Osteoblast (primary cell): ENCODE measurements around a stretch of chr15.

GRCh38 chr15:69461989-69462672 is 9.5 kb downstream of the RPLP1 start:
- CAGE, long polyA plus RNA = no peak
- RRBS = no CpG with 5 or more reads among the region's 35 CpGs

DNA sequence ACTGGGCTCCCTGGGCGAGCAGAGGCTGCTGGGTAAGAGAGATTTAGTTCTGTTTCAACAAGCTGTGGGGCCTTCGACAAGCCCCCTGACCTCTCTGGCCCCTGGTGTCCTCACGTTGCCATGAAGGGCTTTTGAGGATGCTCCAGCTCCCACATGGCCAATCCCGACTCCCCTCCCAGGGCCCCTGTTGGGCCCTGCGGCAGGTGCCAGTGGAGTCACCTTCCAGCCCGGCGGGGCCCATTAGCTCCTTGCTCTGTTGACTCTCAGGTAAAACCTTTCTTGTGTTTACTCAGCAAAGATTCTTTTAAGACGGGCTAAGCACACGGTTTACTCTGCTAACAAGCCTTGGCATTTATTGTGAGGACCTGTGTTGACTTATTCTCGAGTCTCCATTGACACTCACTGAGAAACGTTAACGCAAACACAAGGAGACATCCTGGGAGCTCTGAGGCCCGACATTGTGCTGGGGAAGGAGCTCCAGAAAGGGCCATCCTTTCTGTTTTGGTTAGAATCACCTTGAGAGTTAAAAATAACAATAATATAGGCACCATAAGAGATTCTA is 15.1 kb downstream of the RPLP1 start:
- CAGE, long polyA plus RNA = no peak
- RRBS = no CpG with 5 or more reads among the region's 13 CpGs

DNA sequence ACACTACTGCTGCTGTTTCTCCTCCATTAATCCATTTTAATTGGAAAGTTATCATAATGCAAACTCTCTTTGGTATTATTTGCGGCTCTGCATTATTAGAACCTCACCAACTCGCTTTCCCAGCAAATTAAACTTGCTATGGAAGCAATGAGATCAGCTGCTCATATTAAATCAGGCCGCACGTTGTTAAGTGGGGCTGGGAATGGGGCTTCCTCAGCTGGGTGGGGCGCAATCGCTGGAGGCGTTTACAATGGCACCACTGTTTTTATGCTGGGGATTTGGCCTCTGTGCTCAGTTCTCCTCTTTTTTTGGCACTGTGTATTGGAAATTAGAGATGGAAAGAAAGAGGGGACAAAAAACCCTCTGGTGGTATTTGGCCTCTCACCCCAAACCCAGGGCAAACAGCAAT is 72.2 kb downstream of the RPLP1 start:
- CAGE, long polyA plus RNA = no peak
- RRBS = no CpG with 5 or more reads among the region's 7 CpGs

DNA sequence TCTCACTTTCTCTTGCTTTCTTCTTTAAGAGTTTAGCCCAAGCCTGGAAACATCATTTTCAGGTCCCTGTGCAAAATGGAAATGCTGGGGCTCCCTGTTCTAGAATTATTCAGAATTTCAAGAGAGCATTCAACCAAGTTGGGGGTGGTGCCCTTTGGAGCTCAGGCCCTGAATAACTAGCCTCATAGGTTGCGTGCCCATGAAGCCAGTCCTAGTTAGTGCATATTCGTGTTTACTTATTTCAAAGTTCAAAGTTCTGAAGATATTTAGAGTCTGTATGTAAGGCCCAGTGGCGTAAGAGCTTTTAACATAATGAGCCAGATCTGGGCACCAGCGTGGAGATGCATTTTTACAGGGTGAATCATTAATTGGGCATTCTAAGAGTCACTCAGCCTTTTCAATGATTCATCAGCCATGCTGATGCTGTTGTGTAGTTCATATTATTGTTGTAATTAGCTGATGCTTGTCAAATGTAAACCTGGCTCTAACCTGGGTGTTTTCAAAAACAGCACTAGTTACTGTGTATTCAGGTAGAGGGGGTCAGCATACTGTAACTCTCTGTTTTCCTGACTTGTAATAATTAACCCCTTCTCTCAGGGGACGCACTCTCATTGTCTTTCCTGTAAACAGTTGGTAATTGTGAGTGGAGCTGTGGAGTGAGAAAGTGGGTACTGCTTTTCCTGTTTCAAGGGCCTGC is 104.8 kb downstream of the RPLP1 start:
- CAGE, long polyA plus RNA = no peak
- RRBS = no CpG with 5 or more reads among the region's 5 CpGs

DNA sequence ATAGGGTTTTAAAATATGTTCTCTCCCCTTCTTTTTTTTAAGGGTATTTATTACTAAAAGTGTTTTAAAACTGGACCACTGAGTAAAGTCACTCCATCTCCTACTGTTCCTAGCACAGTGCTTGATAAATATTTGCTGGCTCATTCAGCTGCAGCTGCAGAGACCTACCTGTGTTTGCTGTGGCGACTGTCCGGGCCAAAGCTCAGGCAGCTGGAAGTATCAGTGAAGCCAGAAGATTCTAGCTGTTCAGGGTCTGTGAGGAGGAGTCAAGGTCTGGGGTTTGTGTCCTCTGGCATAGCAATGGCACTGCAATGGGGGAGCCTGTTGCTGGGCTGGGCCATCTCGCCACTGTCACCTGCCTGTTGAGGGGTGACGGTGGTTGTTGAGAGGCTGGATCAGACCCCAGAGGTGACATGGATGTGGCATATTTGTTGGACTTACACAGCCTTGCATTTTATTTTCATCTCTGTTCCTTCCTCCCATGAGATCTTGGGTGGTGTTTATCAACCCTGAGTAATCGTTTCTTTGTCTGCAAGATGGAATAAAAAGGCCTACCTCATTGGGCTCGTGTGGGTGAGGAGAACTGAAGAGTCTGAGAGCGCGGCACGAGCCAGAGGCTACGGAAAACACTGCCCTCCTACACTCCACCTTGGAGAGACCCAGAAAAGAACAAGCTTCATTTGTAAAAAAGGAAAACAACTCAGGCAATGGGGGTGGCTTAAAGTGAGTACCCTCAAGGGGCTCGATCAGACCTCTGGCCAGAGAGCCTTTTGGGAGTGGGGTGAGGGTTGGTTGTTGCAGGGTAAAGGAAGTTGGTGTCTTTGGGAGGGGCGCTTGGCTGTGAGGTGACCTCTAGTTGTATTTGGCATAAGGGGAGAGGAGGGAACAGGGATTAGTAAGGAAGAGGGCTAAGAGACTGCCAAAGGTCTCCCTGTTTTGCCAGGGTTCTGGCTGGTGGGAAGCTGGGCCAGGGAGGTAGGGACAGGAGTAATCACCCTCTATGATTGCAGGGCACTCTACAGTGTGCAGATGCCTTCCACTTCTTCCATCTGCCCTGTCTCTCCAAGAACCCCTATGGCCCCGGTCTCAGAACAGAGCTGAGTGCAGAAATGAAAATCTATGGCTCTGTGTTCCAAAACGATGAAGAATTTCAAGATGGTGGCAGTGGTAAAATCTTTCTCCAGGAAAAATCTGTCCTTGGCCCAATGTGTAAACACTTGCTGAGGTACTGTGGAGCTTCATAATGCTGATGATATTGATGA is 110.4 kb downstream of the RPLP1 start:
- CAGE, long polyA plus RNA = no peak
- RRBS = no CpG with 5 or more reads among the region's 14 CpGs

GRCh38 chr15:69853527-69853791 is 244.3 kb downstream of the TLE3 start:
- CAGE, long polyA plus RNA = no peak
- RRBS = no CpG with 5 or more reads among the region's 5 CpGs

GRCh38 chr15:70050024-70050449 is 47.7 kb downstream of the TLE3 start:
- CAGE, long polyA plus RNA = no peak
- RRBS = no CpG with 5 or more reads among the region's 11 CpGs

- CAGE, long polyA plus RNA = no peak
- RRBS = no CpG with 5 or more reads among the region's 20 CpGs
Observed at GRCh38 chr15:70058355-70059147, 39.2 kb downstream of the TLE3 start.

DNA sequence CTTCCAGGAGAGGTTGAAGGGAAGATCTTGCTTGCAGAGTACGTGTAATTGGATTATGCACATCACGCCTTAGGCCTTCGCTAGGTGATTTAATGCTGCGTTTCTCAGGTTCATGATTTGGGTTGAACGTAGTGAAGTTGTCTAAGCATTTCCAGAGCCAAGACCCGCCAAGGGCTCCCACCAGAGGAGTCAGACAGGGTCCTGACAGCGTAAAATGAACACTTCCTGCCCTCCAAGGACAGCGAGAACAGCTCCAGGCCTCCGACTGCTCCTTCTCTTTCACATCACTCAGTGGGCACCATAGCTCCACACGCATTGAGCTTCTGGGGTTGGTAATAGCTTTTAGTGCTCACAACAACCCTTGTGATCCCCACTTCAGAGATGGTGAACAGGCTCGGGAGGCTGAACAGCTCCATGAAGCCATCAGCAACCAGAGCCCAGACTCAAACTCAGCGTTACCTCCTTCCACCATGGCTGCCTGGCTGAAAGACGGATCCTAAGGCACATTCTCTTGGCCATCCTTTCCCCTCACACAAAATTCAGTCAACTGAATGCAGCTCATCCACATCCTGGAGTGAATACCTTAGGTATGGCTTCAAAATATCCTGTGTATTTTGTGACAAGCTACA is 27.3 kb downstream of the TLE3 start:
- CAGE, long polyA plus RNA = no peak
- RRBS = no CpG with 5 or more reads among the region's 13 CpGs

DNA sequence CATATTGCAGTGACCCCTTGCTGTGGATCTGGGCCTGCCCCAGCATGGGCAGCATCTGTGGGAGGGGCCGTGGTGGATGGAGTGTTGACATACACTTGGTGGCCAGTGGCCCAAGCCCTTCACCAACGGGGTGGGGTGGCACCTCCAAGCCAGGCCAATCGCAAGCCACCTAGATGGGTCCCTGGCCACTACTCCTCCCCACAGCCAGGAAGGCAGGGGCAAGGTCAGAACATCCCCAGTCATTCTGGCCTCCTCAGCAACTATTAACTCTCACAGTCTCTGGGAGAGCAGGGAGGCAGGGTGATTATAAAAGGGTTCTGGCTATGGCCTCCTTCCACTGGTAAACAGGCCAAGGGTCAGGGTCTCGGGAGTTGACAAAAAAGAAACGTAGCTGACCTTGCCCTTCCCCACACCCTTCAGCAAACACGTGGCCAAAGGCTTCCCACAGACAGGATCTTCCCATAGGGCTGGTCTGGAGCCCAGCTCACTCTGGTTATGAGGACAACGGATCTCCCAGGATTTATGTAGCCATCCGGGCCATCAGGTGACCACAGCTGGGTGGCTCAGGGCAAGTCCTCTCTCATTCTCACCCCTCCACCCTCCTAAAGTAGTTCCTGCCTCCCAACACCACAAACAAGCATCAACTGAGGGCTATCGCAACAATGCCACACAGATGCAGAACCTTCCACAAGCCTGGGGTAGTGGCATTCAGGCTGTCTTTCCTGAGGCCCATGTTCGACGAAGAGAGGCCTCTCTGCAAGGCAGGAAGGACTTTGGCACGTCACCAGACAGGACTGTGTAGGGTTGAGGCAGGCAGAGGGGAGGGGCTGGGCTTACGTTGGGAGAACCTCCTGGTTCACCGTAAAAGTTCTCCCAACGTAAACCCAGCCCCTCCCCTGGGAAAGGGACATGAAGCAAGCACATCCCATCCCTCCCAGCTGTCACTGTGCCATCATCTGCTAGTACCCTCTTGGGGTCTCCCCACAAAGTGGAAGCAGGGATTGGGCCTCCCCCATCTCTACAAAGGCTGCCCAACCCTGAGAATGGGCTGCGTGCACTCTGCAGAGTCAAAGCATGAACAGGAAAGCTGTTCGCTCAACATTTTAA is 18.8 kb downstream of the TLE3 start:
- CAGE, long polyA plus RNA = no peak
- RRBS = no CpG with 5 or more reads among the region's 17 CpGs

GRCh38 chr15:70079833-70080397 is 17.8 kb downstream of the TLE3 start:
- CAGE, long polyA plus RNA = no peak
- RRBS = no CpG with 5 or more reads among the region's 11 CpGs

GRCh38 chr15:70095156-70095718 is 2.5 kb downstream of the TLE3 start:
- CAGE, long polyA plus RNA = no peak
- RRBS = under 1% methylated on average over 6 of the region's 27 CpGs

DNA sequence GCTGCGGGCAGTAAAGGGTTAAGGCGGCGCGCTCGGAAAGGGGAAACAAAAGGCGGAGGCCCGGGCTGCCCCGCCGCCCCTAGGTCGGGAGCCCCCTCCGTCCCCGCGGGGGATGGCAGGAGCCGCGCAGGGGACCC is 1.9 kb downstream of the TLE3 start:
- CAGE, long polyA plus RNA = no peak
- RRBS = 1% methylated on average over 10 of the region's 15 CpGs

- CAGE, long polyA plus RNA = no peak
- RRBS = no CpG with 5 or more reads among the region's 7 CpGs
Observed at GRCh38 chr15:70098213-70098492, 436 bp upstream of the TLE3 start.

- CAGE, long polyA plus RNA = no peak
- RRBS = no CpG with 5 or more reads among the region's 17 CpGs
Observed at GRCh38 chr15:70180805-70181456, 83.2 kb upstream of the TLE3 start.

DNA sequence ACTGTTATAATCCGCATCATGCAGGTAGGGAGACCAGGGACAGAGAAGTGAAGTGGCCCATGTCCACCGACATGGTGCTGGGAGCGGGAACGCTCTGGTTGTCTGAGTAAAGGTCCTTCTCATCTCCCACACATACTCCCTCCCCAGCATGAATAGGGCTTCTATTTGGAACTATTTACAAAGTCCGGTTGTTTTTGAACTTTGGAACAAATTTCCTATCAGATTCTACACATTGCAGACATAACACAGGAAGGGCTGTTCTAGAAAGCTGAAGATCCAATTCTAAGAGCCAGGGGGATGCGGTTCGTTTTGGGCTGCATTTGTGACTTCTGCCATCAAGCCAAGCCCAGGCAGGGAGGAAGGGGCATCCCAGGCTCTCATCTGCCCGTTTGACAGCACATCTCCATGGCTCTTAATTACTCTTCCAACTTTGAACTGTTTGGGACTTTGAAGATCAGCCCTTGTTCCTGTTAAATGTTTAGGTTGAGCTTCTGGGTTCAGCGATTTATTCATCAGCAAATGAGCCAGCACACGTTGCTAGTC is 94.9 kb upstream of the TLE3 start:
- CAGE, long polyA plus RNA = no peak
- RRBS = no CpG with 5 or more reads among the region's 10 CpGs

DNA sequence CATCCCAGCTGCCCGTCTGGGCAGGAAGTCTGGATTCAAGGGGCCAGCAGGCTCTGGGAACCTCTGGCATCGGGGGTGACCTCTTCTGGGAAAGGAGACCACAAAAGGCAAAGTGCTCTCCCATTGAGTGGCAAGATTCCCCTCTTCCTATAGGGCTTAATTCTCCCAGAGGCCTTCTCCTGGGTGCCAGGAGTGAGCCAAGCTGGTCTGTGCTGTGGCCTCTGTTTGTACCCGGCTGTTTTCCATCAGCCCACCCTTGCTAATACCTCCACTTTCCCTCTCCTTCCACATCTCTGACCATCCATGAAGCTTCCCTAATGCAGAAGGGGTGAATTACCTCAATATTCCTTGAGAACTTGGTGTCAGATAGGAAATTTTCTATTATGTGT is 242.5 kb upstream of the TLE3 start:
- CAGE, long polyA plus RNA = no peak
- RRBS = no CpG with 5 or more reads among the region's 3 CpGs

DNA sequence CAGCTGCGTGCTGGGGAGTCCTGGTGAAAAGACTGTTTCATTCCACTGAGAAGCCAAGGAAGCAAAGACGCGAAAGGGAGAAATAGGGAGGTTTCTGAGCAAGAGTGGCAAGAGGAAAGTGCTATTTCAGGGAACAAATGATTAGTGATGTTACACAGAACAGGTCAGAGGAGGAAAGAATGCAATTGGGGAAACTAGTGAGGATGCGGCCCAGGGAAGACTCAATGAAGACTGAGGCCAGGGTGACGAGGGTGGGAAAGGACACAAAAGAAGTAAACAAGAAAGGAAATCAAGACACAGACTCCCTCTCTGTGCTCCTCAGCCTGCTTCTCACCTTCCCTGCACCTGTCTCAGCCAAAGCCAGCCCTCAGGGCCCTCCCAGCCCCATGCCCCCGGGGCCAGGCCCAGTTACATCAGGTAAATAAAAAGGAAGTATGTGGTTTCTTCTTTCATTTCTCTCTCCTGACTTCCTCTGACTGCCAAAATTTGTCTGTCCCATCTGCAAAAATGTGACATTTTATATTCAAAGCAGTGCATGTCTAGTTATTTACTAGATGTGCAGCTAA is 328.1 kb downstream of the UACA start:
- CAGE, long polyA plus RNA = no peak
- RRBS = no CpG with 5 or more reads among the region's 6 CpGs

- CAGE, long polyA plus RNA = no peak
- RRBS = no CpG with 5 or more reads among the region's 8 CpGs
Observed at GRCh38 chr15:70586519-70586815, 176.9 kb downstream of the UACA start.

DNA sequence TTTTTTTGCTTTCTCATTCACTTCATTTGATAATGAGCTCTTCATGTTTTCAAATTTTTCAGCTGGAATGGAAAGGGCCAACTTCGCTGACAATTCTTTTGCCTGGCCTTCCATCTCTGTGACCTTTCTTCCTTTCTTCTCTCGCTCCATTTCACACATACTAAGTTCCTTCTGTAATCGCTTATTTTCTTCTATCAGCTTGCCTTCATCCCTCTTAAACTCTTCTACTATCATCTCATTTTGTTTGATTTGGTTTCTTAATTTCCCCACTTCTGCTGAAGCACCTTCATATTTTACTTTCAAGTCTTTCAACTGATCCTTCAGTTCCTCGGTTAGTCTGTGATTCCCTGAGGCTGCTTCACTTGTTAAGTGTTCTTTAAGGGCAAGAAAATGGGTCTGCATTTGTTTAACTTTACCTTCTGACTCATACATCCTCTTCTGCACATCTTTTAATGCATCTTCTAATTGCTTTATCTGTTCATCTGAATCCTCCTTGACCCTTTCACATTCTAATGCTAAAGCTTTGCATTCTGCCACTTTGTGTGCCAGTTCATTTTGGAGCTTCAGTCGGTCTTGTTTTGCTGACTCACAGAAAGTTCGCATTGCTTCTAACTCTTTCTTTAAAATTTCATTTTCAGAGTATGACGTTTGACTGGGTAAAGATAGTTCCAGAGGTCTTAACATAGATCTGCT is 94.5 kb downstream of the UACA start:
- CAGE, long polyA plus RNA = no peak
- RRBS = no CpG with 5 or more reads among the region's 7 CpGs